Keratinocyte (primary cell): ENCODE data around the gene DNAJC16.

DNA sequence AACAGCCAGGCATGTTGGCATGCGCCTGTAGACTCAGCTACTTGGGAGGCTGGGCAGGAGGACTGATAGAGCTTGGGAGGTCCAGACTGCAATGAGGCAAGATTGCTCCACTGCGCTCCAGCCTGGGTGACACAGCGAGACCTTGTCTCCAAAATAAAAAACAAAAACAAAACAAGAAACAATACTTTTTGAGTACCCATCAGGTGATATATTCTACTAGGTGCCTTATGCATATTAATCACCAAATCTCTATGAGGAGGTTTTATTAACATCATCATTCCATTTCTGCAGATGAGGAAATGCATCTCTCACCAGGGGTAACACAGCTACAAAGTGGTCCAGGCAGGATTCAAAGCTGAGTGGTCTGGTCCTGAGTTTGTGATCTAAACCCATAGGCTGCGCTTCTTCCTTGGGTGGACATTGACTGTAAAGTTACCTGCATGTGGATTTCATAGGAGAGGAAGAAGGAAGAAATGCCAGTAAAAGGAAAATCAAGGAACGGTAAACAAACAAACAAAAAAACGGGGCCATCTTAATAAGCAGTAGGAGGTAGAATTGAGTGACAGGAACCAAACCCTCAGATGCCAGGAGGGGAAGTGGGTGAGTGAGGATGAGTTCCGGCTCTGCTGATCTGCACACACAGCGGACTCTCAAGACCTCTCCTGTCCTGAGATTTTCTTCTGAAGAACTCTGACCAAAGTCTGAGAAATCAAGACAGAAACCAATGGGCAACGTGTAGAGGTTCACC, 323.4 kb downstream of the PRDM2 start:
CAGE:
- cytosol, long polyA minus RNA = no peak
- cytosol, long polyA plus RNA = no peak
- long polyA plus RNA = no peak
- nucleus, long polyA minus RNA = no peak
- nucleus, long polyA plus RNA = no peak

DNA sequence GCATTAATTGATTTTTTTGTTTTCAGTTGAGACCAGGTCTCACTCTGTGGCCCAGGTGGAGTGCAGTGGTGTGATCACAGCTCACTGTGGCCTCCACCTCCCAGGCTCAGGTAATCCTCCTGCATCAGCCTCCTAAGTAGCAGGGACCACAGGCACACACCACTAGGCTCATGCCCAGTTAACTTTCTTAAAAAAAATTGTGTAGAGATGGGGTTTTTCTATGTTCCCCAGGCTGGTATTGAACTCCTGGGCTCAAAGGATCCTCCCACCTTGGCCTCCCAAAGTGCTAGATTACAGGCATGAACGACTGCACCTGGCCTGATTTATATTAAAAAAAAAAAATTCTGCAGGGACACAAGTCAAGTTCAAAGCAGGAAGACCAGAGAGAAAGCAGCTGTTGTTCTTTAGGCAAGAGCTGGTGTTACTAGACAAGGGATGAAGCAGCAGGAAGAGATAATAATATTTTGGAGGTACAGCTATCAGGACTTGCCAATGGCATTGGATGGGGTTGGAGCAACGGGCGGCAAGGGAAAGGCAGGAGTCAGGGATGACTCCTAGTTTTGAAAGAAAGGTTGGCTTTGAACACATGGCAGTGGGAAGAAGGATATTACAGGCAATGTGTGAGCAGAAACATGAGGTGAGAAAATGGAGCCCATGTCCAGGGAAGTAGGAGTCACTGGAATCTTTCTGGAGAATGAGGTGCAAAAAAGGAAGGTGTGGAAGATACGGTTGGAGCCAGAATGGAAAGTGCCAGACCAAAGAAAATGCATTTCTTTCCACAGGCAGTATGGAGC, 288.7 kb upstream of the KAZN start:
CAGE:
- cytosol, long polyA minus RNA = no peak
- cytosol, long polyA plus RNA = no peak
- long polyA plus RNA = no peak
- nucleus, long polyA minus RNA = no peak
- nucleus, long polyA plus RNA = no peak

CAGE:
- cytosol, long polyA minus RNA = no peak
- cytosol, long polyA plus RNA = no peak
- long polyA plus RNA = no peak
- nucleus, long polyA minus RNA = no peak
- nucleus, long polyA plus RNA = no peak
Measured at GRCh38 chr1:14553972-14554282, 44.6 kb upstream of the KAZN start.

CAGE:
- cytosol, long polyA minus RNA = no peak
- cytosol, long polyA plus RNA = no peak
- long polyA plus RNA = no peak
- nucleus, long polyA minus RNA = no peak
- nucleus, long polyA plus RNA = no peak
Measured at GRCh38 chr1:14634344-14634801, 35.9 kb downstream of the KAZN start.

CAGE:
- cytosol, long polyA minus RNA = no peak
- cytosol, long polyA plus RNA = no peak
- long polyA plus RNA = no peak
- nucleus, long polyA minus RNA = no peak
- nucleus, long polyA plus RNA = no peak
Measured at GRCh38 chr1:14714517-14714881, 116.0 kb downstream of the KAZN start.

DNA sequence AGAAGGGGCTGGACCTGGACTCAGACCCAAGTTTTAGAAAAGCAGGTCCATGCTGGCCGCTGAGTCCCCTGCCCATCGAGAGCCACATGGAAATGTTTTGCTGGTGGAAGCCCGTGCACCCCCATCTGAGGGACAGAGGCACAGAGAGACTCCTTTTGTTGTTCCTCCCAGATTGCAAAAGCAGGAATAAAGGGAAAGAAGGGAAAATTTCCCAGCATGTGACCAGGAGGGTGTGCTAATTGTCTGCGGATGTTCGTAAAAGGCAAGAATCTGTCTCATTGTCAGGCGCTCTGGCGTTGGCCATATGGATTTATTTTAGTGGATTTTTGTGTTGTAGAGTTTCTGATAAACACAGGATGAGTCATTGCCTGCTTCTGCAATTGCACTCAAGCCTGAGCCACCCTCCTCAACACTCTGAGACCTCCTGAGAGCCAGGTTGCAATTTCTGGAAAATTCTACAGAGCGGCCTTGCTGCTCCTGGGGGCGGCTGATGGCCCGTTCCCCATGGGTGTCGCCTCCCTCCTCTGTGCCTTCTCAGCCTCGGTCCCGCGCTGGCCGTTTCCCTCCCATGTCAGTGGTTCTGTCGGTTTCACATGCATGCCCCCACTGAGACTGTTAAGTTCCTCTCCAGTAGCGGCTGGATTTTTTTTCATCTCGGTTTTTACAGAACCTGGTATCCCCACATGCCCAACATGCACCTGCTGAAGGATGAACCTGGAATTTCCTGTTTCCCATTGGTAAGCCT, 227.7 kb downstream of the KAZN start:
CAGE:
- cytosol, long polyA minus RNA = no peak
- cytosol, long polyA plus RNA = no peak
- long polyA plus RNA = no peak
- nucleus, long polyA minus RNA = no peak
- nucleus, long polyA plus RNA = no peak

GRCh38 chr1:14940510-14940919, 213.0 kb upstream of the TMEM51 start:
CAGE:
- cytosol, long polyA minus RNA = no peak
- cytosol, long polyA plus RNA = no peak
- long polyA plus RNA = no peak
- nucleus, long polyA minus RNA = no peak
- nucleus, long polyA plus RNA = no peak

DNA sequence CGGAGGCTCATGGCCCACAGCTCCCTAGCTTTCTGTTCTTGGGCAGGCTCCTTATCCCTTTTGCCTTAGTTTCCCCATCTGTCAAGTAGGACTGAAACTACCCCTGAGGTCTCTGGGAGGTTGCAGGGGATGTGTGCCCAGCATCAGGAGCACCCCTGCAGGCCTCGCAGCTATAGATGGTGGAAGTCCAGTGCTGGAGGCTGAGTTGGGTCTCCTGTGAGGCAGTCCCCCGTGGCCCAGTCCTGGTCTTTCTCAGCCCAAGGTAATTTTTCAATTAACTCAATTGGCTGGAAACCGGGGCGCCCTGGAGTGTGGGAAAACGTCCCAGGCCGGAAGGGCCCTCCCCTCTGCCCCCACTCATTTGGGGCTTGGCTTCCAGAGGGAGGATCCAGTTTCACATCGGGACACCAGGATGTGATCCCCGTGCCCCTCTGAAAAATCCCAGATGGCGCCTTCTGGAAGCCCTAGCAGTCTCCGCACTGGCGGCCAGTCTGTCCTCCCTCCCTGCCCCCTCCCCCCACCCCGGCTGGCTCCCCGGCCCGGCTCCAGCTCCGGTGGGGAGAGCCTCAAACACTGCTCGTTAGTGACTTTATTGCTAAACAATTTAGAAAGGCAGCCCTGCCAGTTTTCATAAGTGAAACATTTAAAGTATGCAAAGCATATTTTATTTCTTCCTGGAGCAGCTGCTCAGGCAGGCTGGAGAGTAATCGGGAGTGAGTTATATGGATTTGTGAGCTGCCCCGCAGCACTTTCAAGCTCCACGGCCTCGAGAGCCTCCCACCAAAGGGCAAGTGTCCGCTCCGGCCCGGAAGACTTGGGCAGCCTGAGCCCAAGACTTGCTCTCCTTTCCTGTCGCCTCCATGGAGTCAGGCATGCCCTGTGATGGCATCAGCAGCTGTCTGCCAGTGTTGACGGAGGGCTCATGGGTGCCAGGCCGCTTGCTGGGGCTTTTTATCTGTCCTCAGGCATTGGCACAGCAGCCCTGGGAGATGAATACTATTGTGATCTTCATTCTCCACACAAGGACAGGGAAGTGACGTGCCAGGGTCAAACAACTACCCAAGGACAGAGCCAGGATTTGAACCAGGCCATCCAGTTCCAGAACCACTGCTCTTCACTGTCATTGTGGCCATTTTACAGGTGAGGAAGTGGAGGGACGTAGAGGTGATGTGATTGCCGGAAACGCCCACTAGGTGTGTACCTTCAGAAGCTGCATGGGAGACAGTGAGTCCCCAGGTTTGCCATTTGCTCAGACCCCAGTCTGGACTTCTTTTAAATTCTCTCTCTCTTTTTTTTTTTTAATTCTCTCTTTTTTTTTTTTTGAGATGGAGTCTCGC, 208.0 kb upstream of the TMEM51 start:
CAGE:
- cytosol, long polyA minus RNA = no peak
- cytosol, long polyA plus RNA = no peak
- long polyA plus RNA = no peak
- nucleus, long polyA minus RNA = start-site peak on the plus strand centred at position 706 of the sequence, 78 bp wide, 16 reads
- nucleus, long polyA plus RNA = no peak

CAGE:
- cytosol, long polyA minus RNA = no peak
- cytosol, long polyA plus RNA = no peak
- long polyA plus RNA = no peak
- nucleus, long polyA minus RNA = no peak
- nucleus, long polyA plus RNA = no peak
Measured at GRCh38 chr1:15027784-15028242, 125.7 kb upstream of the TMEM51 start.

DNA sequence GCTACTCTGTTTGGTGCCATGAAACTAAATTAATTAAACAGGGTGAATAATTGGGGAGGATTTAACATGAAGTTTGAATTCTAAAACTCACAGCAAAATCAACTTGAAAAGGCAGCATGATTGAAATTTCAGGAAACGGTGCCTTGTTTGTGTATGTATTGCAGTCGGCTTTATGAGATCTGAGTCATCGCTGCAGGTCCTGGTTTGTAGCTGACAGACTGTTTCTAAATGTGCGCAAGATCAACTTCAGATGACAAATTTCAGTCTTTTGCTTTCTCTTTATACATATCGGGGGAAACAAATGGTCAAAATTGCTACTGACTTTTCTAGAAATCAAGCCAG, 67.7 kb upstream of the EFHD2 start:
CAGE:
- cytosol, long polyA minus RNA = no peak
- cytosol, long polyA plus RNA = no peak
- long polyA plus RNA = no peak
- nucleus, long polyA minus RNA = no peak
- nucleus, long polyA plus RNA = no peak

CAGE:
- cytosol, long polyA minus RNA = no peak
- cytosol, long polyA plus RNA = no peak
- long polyA plus RNA = no peak
- nucleus, long polyA minus RNA = no peak
- nucleus, long polyA plus RNA = no peak
Measured at GRCh38 chr1:15356065-15356492, 53.6 kb upstream of the EFHD2 start.

GRCh38 chr1:15424030-15424762, 14.0 kb upstream of the CTRC start:
CAGE:
- cytosol, long polyA minus RNA = no peak
- cytosol, long polyA plus RNA = no peak
- long polyA plus RNA = no peak
- nucleus, long polyA minus RNA = no peak
- nucleus, long polyA plus RNA = no peak

CAGE:
- cytosol, long polyA minus RNA = no peak
- cytosol, long polyA plus RNA = no peak
- long polyA plus RNA = no peak
- nucleus, long polyA minus RNA = no peak
- nucleus, long polyA plus RNA = no peak
Measured at GRCh38 chr1:15430255-15430578, 8.0 kb upstream of the CTRC start.

DNA sequence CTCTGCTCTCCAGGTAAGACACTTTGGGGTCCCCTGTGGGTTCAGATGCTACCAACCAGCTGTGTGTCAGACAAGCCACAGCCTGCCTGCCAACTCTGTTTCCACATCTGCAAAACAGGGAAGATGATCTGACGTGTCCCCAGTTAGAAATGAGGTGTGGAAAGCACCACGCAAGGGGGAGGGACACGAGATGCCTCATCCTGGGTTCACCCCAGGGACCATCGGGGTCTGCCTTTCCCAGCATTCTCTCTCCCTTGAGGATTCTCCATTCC, 283 bp downstream of the CTRC start:
CAGE:
- cytosol, long polyA minus RNA = no peak
- cytosol, long polyA plus RNA = no peak
- long polyA plus RNA = no peak
- nucleus, long polyA minus RNA = no peak
- nucleus, long polyA plus RNA = no peak

DNA sequence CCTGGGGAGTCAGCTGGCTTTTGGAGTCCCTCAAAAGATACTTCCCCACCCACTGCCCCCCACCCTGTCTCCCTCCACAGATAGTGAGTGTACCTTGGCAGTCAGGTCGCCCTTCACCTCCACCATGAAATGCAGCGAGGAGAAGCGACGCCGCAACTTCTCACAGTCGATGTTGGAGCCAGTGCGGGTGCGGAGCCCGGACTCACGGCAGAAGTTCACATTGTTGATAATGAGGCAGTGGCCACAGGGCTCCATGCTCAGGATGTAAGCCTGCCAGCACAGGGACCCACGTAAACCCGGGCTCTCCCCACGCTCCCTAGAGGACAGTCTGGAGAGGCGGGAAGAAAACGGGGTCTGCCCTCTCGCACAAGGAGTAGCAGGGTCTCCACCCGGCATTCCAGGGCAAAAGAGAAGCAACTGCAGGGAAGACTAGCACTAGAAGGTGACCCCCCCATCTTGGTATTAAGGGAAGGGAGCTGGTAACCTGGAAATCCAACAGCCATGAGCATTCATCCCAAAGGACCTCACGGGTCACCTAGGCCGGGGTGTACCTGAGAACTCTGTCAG, 17.1 kb downstream of the CASP9 start:
CAGE:
- cytosol, long polyA minus RNA = no peak
- cytosol, long polyA plus RNA = no peak
- long polyA plus RNA = no peak
- nucleus, long polyA minus RNA = no peak
- nucleus, long polyA plus RNA = no peak

GRCh38 chr1:15526336-15527414, at the start of gene DNAJC16:
TSS of gene DNAJC16 (plus strand) at chr1:15526848.
CAGE:
- cytosol, long polyA minus RNA = no peak
- cytosol, long polyA plus RNA = no peak
- long polyA plus RNA = start-site peak on the plus strand at chr1:15526854-15526890, 110 and 163 reads in 2 replicates
- nucleus, long polyA minus RNA = start-site peak on the plus strand at chr1:15526879-15526884, 21 reads
- nucleus, long polyA plus RNA = start-site peak on the plus strand at chr1:15526867-15526908, 28 and 114 reads in 2 replicates

CAGE:
- cytosol, long polyA minus RNA = no peak
- cytosol, long polyA plus RNA = no peak
- long polyA plus RNA = no peak
- nucleus, long polyA minus RNA = no peak
- nucleus, long polyA plus RNA = no peak
Measured at GRCh38 chr1:15568476-15569156, 16.2 kb downstream of the AGMAT start.

DNA sequence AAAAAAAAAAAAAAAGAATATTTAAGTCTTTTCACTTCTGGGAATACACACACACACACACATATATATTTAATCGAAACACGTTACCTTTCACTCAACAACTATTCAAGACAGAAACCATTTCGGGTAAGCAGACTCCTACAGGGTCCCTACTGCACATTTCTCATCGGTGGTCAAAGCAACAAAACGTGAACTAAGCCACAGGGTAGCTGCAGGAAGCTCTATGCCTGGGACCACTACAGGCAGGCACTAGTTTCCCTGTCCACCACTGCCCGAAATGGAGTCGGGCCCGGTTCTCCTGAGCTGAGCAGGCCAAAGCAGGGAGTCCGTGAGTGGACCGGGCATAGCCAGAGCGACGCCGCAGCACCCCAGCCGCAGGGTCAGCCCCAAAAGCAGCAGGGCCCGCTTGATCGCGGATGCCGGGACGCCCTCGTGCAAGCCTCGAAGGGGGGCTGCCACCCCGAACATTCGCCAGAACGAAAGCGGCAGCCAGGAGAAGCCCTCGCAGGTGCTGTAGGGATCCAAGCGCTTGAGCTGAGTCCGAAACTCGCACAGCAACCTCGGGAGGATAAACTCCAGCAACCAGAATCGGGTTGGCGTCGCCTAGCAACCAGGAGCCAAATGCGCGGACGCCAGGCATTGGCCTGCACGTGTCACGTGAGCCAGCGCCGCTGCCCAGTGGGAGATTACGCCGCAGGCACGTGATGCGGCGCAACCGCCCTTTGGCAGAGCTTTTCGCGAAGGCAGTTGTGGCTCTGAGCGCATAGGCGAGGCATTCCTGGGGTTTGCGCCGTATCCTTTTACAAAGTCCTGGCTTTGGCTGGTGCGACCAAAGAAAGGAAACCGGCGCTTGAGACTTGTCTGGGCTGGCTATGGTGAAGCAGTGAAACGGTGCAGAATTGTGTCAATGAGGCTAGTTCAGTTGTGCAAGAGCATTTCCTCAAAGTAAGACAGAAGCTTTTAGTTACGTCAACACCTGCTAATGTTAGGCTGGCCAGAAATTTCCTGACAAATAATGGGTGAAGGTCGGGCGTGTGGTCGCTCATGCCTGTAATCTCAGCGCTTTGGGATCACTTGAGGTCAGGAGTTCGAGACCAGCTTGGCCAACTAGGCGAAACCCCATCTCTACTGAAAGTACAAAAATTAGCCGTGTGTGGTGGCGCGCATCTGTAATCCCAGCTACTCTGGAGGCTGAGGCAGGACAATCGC, 13.9 kb upstream of the DDI2 start:
CAGE:
- cytosol, long polyA minus RNA = no peak
- cytosol, long polyA plus RNA = no peak
- long polyA plus RNA = no peak
- nucleus, long polyA minus RNA = no peak
- nucleus, long polyA plus RNA = no peak

GRCh38 chr1:15666964-15667588, 7.6 kb downstream of the RSC1A1 start:
CAGE:
- cytosol, long polyA minus RNA = start-site peak on the plus strand at chr1:15667250-15667661, 11 reads
- cytosol, long polyA plus RNA = no peak
- long polyA plus RNA = no peak
- nucleus, long polyA minus RNA = no peak
- nucleus, long polyA plus RNA = no peak

DNA sequence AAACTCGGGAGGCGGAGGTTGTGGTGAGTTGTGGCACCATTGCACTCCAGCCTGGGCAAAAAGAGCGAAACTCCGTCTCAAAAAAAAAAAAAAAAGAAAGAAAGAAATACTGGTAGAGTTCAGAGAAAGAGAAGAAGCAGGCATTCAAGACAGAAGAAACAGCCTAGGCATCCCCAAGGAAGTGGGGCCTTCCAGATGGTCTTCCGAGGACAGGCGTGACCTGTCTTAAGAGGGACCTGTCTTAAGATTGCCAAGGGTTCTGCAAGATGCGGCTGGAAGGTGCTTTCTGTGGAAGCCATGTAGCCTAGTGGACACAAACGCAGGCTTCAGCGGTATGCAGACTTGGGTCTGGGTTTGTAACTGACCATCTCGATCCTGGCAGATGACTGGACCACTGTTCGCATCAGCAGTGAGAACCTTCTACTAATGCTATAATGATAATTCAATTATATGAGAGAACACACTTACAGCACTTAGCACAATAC, 5.1 kb downstream of the PLEKHM2 start:
CAGE:
- cytosol, long polyA minus RNA = no peak
- cytosol, long polyA plus RNA = no peak
- long polyA plus RNA = no peak
- nucleus, long polyA minus RNA = no peak
- nucleus, long polyA plus RNA = no peak